Camera-type eye (tissue), 1 donor: ENCODE measurements around a stretch of chr17.

- RAMPAGE, long total RNA: no peak
Observed at GRCh38 chr17:46054479-46055059, 55.5 kb downstream of the STH start.

DNA sequence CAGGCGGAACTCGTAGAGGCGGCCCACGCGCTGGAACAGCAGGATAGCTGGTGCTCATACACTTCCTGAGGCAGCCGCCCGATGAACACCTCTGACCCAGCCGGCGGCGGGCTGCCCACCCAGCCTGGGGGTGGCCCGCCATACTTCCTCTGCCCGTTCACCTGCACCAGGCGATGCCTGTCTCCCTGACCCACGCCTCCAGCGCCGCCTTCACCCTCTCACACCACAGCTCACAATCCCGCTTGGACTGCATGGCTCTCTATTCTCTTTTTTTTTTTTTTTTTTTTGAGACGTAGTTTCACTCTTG lies 34.6 kb upstream of the LRRC37A start:
- RAMPAGE, long total RNA: no peak

DNA sequence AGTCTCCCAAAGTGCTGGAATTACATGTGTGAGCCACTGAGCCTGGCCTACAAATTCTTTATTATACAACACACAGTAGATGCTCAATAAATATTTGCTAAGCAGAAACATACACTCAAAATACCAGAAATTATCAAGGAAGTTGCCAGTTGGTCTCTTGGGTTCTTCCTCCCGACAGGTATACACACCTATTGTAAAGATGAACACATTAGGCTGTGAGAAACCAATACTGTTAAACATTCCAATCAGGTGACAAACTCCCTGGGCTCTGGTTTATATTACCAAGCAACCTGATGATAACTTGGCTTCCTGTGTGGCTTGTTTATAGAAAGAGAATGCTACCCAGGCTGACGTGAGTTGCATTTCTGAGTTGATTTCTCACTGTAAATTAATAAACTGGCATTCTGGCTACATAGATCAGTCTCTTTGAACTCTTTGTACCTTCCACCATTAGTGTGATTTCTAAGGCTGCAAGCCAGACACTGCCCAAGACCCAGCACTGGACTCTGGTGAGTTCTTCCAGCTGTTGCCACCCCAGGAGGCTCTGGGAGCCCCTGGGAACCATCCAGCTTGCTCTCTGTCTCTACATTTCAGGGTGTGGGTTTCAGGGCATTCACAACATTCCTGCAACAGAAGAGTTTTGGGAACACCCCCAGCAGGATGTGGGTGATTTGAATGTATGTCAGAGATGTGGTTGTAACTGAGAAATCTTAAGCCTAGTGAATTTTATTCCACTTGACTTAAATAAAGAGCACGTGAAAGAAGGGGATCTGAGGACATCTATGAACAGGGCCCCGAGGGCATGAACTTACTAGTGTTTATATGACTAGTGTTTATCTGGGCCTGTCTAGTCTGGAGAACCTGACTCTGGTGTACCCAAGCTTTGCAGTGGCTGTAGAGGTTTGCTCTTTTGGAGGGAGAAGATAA lies 30.5 kb upstream of the LRRC37A start:
- RAMPAGE, long total RNA: no peak

DNA sequence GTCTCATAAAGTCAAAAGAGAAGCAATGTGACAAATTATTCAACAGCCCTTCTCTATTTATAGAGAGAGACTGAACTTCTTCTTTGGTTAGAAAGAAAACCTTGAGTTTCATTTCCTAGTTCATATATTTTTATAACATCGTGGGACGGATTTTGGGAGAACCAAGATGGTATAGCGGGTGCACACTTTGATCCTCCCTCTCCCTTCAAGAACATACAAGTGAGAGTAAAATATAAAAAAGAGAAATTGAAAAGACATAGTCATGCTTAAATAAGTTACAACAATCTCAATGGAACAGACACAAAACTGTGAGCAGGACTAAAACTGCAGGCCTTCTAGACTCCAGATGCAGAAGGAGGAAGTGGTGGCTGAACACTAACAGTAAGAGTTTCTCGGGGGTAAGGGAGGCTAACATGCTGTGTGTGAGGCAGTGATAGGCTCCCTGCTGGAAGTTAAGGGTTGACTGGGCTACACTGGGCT lies 3.8 kb upstream of the LRRC37A start:
- RAMPAGE, long total RNA: no peak

DNA sequence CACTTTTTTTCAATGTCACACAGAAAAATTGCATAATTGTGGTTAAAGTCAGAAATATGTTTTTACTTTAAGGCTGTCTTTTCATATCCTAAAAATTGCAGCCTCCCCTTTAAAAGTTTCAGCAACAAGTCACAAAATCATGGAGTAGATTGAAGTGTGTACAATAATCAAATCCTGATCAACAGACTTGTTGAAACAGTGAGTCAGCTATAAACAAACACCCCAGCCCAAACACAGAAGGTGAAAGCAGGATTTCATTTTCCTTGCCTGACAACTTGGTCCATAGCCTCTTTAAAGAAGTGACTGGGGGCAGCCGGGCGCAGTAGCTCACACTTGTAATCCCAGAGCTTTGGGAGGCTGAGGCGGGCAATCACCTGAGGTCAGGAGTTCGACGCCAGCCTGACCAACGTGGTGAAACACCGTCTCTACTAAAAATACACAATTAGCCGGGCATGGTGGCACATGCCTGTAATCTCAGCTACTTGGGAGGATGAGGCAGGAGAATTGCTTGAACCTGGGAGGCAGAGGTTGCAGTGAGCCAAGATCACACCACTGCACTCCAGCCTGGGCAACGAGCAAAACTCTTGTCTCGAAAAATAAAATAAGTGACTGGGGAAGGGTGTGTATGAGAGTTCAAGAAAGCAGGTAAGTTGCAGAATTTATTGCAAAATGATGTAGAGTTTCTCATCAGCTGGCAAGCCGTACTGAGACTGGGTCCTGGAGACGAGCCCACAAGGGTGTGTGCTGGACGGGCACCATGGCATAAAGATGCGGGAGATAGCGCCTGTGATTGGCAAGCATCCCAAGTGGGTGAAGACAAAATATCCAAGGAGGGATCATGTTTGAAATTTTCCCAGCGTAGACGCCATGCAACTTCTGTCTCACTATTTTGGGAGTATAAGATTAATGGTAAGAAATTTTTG lies 59.6 kb downstream of the WNT3 start:
- RAMPAGE, long total RNA: no peak

GRCh38 chr17:46833535-46834006 lies 15.1 kb upstream of the WNT3 start:
- RAMPAGE, long total RNA: no peak

GRCh38 chr17:46867419-46867618 lies 15.9 kb downstream of the WNT9B start:
- RAMPAGE, long total RNA: no peak

GRCh38 chr17:46984926-46985456 lies 5.9 kb upstream of the RPRML start:
- RAMPAGE, long total RNA: no peak

DNA sequence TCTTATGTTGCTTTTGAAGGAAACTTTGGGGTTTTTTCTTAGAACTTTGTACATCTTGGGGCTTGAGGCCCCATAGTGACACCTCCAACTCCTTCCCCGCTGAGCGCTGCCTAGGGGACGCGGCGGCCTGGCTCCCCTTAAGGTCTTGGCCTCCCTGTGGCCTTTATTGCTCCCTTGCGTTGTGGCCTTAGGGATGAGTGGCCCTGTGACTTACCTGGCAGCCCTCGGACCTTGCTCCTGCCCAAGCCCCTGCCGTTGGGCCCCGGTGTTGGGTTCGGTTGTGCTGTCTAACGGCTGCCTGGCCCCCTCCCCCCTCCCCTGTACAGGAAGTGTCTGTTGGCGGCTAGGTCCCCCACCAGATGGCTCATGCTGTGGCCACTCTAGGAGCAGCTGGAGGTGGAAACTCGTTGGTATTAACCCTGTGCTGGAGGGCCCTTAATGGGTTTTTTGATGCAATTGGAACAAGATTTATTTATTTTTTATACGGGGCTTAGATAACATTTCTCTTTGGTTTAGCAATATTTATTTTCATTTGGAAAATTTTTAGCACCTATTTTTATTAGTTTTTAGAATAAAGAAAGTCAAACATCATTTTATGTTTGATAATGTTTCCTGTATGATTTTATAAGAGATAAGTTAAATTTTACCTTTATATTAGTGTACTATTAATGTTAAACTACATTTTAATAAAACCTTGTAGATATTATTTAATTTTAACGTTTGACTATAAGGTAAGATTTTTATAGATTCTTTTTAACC lies 88.3 kb upstream of the RPRML start:
- RAMPAGE, long total RNA: start-site peak on the minus strand centred at position 277 of the sequence, 27 bp wide, 35 reads

- RAMPAGE, long total RNA: no peak
Observed at GRCh38 chr17:47117901-47118505, 71.1 kb downstream of the CDC27 start.

GRCh38 chr17:47120263-47121055 lies 68.6 kb downstream of the CDC27 start:
- RAMPAGE, long total RNA: no peak

DNA sequence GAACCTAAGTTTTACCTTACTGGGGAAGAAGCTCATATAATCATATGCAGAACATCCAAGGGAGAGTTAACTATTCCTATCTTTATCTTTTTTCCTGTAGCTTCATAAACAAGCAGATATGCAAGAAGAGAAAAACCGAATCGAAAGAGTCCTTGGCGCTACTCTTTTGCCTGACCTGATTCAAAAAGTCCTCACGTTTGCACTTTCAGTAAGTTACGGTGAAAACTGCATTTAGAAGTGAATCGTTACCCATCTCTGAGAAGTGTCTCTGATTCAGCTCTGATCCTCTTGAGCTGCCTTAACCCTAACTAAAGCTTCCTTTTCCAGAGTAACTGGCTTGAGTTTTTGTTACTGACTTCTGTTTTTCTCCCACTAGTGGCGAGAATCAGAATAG lies 31.5 kb upstream of the KPNB1 start:
- RAMPAGE, long total RNA: no peak

DNA sequence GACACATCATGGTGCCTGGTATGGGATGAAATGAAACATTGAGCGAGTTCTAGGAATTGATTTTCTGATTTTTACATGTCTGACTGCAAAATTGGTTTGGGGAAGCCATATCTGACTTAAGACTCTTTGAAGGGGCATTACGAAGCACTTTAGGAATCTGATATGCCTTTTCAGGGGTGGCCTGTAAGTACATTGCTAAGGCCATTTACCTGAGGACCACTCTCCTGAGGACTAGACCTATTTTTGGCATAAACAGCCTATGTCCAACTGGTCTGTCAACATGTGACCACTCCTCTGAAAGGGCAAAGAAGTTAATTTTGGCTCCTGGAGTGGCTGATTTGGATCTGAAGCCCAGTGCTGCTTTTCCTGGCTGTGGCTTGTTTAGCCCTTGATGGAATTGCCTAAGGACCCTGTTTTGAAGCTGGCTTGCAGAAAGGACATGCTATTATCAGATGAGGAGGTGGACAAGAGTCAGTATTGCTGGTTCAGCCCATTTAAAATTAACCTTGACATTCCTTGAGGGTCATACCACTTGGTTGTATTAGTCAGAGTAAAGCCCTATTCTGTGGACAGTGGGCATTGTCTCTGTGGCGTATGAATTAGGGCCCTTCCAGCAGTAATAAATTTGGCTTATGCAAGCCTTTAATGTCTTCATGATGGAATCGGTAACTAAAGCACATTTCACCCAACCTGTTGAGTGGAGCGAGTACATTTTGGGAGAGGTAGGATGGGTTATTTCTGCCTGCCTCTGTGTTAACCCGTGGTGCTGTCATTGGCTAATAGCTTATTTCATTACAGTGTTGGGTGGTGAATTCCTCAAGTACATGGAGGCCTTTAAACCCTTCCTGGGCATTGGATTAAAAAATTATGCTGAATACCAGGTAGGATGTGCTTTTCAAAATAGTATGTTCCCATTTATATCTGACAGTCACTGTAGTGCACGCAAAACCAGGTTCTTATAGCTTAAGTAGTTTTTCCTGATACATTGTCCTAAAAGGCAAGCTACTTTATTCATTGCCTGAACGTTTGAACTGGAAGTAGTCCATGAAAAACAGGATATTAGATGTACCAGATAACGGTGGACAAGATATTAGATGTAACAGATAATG lies 18.0 kb upstream of the TBKBP1 start:
- RAMPAGE, long total RNA: no peak

- RAMPAGE, long total RNA: no peak
Observed at GRCh38 chr17:47696597-47697206, 2.7 kb downstream of the TBKBP1 start.

GRCh38 chr17:47844096-47844722 lies 3.1 kb upstream of the SCRN2 start:
- RAMPAGE, long total RNA: no peak

DNA sequence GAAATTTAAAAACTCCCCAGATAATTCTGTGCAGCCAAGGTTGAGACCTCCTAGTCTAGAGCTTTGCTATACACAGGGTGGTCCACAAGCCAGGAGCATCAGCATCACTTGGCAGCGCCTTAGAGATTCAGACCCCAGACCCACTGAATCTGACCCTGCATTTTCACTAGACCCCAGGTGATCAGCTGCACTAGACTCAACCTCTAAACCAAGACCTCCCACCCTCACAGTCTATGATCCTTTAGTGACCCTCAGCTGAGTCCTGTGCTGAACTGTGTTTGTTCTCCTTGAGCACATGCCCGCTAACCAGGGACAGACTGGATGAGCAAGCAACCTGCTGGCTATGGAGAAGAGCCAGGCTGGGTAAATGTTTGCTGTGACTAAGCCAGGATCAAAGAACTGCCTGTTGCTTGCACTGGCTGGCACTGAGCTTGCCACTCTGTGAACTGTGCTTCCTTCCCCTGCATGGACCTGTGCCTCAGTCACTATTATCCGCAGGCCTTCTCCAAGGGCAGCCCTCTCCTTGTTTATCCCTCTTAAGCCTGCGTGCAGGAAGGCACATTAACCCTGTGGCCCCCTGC lies 7.2 kb downstream of the PNPO start:
- RAMPAGE, long total RNA: no peak

- RAMPAGE, long total RNA: no peak
Observed at GRCh38 chr17:47949827-47950246, 7.8 kb downstream of the PRR15L start.

DNA sequence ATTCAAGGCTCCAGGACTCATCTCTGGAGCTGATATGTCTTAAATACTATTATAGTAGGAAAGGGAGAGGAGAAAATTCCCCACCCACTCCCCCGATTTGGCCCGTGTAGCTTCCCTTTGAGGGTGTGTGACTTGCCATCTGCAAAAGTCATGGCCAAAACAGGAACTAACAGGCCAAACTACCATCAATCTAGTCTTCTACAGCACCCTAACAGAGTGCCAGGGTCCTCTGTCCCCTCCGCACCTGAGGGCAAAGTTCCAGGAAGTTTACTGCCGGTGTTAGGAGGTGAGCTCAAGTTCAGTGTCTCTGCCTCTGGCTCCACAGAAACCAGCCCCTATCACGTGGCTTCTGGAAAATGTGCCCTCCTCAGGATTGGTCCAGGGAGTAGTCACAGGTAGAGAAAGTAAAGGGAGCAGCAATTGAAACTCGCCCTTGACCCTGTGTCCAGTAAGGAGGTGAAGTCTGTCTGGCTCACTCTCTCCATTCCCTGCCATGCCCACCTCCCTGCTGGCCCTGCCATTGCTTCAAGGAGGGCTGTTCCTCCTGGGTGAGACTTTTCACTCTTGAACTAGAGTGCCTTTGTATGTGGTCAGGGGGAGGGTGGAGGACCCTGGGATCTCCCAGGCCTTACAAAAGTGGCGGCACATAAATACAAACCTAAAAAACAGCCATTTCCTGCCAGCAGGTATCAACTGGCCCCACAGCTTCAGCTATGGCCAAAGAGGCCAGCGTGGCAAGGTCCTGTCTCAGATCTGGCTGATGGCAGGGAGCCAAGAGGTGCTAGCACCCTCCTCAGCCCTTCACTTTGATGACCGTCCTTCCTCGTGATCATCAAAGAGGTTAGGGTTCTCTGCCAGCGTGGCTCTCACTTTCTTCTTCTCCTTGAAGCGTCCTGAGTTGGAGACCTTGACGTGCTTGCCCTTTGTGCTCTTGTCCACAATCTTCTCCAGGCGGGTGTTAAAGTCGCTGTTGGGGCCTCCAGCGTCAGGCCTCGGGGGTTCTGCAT lies 5.3 kb downstream of the PRR15L start:
- RAMPAGE, long total RNA: no peak

- RAMPAGE, long total RNA: no peak
Observed at GRCh38 chr17:47967532-47968186, 3.3 kb upstream of the CDK5RAP3 start.

DNA sequence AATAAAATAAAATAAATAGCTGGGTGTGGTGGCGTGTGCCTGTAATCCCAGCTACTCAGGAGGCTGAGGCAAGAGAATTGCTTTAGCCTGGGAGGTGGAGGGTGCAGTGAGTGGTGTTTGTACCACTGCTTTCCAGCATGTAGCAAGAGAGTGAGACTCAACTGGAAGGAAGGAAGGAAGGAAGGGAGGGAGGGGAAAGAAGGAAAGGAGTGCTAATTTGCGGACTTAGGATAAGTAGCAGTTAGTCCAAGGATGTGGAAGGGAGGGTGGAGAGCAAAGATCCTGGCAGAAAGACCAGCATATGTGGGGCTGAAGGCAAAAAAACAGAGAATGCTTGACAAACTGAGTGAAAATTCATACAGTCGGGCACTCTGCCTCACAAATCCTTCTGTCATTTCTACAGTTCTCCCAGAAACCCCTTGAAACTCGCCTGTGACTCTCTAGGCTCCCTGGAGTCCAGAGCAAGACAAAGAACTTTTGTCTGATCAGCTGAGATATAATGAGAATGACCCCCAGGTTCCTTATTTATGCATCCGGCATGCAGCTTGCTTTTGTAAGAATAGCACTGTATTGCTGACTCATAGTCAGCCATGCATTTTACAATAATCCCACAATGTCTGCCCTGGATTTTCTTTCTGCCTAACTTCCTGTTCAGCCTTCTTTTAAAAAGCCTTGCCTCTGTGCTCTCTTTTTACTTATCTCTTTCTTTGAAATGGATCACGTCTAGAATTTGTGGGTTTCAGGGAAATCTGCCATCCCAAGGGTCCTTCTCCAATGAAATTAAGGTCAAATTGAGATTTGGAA lies 31.5 kb downstream of the CDK5RAP3 start:
- RAMPAGE, long total RNA: no peak